Endodermal cell (in vitro differentiated cells): ENCODE measurements around the gene FAM53A.

DNA sequence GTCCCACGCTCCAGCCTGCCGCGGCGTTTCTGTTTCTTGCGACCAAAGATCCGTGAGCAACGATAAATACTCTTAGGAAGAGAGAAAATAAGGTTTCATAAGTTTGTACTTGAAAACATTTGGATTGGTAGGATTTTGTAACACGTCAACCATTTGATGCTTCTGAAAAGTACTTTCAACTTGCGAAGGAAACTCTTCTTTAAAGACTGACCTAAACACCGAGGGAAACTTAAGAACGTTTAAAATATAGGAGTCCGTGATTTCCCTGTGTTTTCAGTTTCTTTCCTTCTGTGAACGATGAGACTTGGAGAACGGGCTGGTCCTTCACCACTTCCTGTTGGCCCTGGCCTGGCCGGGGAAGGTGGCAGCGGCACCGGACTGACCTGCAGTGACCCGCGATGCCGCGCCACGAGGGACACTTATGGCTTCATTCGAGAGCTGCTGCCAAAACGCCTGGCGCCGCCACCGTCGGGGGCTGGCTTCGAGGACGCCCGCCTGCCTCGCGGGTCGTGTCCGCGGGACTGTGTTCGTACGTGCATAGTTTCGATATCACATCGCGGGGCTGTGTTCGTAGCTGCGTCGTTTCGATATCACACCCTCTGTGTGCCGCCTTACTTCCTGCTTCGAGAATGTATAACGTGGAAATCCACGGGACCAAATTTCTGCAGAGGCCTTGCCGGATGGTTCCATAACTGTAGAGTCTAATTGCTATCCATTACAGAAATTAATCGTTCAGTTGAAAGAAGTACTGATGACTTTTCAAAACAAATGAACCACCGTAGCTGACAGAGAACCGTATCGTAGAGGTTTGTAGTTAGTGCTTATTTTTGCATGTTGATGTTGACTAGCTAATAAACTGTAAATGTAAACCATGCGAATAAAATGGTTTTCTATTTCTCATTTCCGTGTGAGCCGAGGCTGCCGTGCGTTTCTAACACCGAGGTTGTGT, 7.5 kb upstream of the UVSSA start:
- PRO-cap: no peak

- PRO-cap: no peak
Measured at GRCh38 chr4:1519784-1520149, 113.5 kb upstream of the NKX1-1 start.

DNA sequence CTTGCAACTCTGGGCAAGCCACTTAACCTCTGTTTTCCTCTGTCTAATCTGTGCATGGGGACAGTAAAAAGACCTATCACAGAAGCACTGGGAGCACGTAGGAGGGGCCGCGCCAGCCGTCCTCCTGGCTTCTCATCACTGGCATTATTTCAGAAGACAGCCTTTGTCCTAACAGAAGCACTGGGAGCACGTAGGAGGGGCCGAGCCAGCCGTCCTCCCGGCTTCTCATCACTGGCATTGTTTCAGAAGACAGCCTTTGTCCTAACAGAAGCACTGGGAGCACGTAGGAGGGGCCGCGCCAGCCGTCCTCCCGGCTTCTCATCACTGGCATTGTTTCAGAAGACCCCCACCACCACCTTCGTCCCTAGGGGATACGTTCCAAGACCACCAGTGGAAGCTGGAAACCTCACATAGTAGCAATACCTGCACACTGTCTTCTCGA, 118.0 kb upstream of the NKX1-1 start:
- PRO-cap: no peak

- PRO-cap: no peak
Measured at GRCh38 chr4:1623550-1623991, 60.5 kb downstream of the FAM53A start.

GRCh38 chr4:1683819-1684857, at the start of gene FAM53A:
Gene FAM53A, minus strand, starts transcription at chr4:1684313.
- PRO-cap: bidirectional peak, plus-strand start at chr4:1684571, minus-strand start at chr4:1684251

DNA sequence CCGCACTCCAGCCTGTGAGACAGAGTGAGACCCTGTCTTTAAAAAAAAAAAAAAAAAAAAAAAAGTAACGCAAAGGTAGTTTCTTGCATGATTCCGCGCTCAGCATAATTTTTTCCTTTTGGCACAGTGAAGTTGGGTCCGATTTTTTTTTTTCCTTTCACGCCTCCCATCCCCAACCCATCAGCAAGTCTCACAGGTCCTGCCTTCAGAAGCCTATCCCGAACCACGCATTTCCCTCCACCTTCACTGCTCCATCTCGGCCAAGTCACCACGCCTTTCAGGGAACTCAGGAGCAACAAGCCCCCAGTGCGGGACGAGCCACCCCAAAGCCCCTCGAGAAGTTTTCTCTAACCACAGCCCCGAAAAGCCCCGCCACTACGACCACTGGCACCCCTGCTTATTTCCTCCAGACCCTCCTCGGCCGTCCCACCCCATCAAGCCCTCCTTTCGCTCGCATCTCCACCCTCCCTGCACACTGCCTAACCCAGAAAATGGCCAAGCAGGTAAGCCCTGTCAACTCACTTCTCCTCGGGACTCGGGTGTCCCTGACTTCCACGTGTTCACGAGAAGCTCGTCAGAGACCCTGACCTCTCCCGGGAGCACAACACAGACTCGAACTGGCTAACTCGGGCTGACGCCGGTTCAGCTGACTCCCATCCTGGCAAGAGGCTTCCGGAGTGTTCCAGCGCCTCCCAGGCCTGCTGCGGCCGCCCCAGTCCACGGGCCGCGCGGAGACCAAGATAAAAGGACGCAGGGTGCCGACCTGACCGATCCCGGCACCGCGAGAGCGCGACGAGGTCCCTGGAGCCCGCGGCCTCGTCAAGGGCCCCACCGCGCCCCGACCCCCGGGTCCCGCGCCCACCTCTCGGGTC, 871 bp downstream of the SLBP start:
- PRO-cap: no peak

DNA sequence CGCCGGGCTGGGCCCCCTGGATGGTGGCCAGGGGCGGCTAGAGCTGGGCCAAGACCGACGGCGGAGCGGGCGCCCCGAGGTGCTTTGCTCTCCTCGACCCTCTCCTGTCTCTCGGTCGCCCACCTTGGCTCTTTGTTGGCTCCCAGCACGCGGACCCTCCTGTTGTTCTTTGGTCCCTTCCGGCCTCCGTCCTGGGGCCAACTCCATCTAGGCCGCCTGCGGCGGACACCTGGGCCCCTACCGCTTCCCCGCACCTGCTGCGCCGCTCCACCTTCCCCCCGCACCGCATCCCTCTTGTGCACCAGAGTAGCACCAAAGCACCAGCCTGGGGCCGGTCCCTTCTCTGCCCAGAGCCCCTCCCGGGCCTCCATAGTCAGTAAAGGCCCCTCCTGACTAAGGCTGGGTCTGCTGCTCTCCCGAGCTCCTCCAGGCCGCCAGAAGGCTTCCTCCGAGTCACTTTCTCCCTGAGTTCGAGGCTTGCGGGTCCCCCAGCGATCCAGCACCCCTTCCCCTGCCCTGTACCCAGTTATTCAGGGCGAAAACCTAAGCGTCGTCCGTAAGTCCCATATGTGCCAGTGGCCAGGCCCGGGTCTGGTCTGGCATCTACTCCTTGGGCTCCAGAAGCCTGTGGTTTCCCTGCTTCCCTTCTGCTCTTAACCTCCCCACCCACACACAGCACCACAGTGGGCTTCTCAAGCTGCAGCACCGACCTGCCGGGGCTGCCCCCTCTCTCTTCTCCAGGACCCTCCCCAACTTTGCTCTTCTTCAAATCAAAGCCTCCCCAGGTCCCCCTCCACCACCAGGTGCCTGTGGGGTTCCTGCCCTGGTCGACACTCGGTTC, 737 bp downstream of the TACC3 start:
- PRO-cap: unidirectional peak, minus-strand start at position 137 of the sequence

DNA sequence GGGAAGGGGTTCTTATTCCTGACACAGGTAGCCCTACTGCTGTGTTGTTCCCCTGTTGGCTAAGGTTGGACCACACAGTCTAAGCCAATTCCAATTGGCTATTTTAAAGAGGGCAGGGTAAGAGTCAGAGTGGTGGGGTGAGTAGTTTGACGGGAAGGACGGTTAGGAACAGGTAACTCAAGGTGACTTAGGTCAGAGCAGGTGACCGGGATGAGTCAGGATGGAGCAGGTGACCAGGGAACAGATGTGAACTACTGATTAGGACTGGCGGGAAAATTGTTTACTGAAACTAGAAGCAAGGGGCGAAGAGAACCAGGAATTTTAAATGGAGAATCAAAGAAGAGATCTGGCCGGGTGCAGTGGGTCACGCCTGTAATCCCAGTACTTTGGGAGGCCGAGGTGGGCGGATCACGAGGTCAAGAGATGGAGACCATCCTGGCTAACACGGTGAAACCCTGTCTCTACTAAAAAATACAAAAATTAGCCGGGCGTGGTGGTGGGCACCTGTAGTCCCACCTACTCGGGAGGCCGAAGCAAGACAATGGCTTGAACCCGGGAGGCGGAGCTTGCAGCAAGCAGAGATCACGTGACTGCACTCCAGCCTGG, 17.5 kb downstream of the TACC3 start:
- PRO-cap: unidirectional peak, plus-strand start at position 135 of the sequence

- PRO-cap: no peak
Measured at GRCh38 chr4:1864202-1864849, 6.9 kb upstream of the NSD2 start.

DNA sequence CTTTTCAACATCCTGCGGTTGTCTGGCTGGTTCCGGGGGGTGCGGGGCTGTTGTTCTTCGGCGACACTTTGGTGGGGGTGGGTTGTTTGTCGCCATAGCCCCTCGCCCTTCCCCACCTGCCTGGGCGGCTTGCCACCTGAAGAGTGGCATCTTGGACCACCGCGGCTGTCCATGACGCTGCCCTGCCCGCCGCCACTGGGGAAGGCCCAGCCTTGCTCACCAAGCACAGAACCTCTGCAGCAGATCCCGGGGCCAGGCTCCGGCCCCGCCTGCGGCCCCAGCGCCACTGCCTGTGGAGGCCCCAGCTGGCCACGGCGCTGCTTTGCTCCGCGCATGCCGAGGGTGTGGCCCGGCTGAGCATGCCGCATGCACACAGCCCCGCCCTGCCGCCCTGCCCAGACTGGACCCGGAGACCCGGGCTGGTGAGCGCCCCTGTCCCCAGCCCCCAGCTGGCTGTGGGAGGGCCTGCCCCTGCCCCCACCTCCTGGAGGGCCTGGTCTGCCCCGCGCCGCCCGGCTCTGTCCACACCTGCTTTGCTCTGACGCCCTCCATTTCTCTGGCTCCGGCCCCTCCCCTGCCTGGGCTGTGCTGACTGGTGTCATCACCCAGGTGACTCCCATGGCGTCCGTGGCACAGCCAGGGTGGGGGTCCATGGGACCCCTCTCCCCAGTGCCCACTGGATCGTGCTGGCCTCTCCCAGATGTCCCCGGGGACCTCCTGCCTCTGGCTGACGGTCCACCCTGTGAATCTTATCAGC, 5.3 kb downstream of the NAT8L start:
- PRO-cap: no peak

DNA sequence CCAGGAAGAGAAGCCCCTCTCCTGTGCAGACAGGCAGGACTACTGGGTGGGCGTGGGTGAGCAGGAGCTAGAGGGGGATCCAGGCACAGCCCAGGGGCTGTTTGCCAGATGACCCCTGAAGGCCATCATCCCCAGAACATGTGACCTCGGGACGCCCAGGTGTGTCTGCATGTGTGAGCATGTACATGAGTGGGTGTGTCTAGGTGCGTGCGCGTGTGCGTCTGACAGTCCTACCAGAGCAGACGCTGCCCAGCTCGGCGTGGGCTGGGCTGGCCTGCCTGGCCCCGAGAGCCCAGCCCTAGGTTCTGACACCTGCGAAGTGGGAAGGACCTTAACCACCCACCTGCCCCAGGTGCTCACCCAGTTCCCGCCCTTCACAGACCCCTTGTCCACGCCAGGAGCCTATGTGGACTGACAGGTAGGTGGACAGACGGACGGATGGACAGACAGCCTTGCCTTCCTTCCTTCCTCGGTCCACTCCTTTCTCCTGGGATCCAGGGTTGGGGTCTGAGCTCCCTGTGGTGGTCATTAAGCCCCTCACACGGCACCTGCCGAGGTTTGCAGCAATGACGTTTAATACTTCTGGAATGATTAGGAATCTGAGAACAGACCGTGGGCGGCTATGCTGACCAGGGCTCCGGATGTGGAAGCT, 7.9 kb upstream of the HAUS3 start:
- PRO-cap: no peak

DNA sequence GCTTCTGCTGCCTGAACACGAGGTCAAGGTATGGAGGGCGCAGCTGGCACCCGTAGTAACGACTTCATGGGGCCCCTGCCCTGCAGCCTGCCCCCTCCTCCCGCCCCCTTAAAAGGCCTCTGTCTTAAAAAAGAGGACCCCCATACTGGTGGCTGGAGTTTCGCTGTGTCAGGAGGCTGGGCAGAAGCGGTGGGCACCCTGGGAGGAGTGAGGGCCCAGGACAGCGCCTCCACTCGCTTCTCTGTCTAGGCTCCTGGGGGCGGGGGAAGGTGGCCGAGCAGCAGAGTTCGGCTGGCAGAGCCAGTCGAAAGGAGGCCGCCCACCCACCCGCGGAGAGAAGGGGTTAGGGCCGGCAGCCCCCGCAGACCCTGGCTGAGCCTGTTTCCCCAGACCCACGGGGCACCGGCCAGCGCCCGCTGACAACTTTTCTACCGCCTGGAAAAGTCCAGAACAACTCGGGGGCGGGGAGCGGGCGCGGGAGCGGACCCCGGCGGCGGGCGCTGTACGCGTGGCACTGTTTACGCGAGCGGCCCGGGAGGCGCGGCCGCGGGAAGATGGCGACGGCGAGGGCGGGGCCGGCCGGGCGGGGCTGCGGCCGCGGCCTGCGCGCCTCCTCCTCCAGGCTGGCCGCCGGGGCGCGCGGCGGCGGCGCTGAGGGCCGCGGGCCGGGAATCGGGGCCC, 795 bp downstream of the MXD4 start:
- PRO-cap: bidirectional peak, plus-strand start at position 280 of the sequence, minus-strand start at position 209 of the sequence; bidirectional peak, plus-strand start at position 621 of the sequence, minus-strand start at position 516 of the sequence

DNA sequence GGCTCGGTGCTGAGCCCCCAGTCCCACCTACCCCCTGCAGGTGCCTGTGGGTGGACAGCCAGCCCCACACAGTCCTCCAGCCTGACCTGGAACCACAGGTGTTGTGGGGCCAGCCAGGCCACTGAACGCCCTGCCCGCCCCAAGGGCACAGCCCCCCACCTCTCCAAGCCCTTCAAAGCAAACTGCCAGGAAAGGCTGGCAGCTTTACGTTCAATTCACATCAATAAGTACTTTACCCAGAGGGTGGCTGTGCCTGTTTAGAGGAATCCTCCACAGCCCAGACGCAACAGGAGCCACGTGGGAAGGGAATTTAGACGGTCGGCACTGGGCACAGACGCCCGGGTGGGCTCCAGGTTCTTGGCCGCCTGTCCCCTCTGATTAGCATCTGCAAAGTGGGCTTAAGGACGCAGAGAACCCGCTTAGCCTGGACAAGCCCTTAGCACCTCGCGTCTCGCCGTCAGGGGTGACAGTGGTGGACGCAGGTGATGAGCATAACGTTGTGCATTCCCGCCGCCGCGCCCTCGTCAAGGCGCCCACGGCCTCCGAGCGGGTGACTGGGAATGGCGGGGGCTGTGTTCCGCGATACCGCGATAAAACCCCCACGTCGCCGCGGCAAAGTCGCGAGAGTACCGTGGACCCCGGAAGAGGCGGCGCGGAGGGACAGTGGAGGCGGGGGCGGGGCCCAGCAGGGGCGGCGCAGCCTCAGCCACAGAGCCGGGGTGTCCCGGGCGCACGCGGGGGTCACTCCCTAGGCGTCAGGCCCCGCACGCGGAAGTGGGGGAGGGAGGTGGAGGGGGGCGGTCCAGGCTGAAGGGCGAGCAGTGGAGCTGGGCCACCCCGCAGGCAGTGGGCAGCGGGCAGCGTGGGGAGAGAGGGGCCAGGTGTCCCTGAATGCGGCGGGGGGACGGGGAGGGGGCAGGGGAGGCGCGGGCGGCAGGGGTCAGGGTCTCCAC, 53.9 kb downstream of the ZFYVE28 start:
- PRO-cap: no peak

DNA sequence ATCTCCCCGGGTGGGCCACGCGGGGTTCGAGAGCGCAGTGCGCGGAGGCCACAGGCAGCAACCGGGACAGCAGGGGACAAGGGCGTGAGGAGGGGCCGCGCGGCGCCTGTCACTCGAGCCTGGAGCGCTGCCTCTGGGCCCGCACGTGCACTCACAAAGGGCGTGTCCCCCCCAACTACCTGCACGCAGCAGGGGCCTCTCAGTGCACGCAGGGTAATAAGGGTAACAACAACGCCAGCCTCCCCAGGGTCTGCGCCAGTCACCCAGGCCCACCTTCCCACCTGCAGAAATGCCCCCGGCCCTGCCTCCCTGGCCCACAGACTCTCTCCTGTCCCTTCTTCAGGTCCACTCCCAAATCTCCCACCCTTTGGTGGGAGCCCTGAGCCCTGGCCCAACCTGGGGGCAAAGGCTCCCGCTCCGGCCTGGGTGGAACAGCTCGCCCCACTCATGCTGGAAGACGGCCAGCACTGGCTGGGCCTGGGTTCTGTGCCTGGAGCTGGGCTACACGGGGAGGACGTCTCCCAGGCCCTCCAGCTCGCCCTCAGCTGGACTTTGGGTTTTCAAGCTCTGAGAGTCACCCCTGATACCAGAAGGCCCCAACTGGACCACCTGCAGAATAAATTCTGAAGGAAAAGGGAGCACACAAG, 53.1 kb downstream of the ZFYVE28 start:
- PRO-cap: no peak

DNA sequence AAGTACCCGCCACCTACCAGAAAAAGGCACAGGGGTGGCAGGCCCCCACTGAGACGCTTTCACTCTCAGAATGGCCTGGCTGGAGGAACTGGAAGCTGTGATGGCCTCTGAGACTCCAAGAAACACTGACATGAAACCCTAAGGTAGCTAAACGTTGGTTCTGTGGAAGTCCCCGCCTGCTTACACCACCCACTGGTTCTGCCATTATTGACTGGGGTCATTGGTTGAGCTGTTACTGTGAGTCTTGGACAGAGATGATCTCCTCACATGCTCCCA, 6.4 kb downstream of the ZFYVE28 start:
- PRO-cap: no peak

DNA sequence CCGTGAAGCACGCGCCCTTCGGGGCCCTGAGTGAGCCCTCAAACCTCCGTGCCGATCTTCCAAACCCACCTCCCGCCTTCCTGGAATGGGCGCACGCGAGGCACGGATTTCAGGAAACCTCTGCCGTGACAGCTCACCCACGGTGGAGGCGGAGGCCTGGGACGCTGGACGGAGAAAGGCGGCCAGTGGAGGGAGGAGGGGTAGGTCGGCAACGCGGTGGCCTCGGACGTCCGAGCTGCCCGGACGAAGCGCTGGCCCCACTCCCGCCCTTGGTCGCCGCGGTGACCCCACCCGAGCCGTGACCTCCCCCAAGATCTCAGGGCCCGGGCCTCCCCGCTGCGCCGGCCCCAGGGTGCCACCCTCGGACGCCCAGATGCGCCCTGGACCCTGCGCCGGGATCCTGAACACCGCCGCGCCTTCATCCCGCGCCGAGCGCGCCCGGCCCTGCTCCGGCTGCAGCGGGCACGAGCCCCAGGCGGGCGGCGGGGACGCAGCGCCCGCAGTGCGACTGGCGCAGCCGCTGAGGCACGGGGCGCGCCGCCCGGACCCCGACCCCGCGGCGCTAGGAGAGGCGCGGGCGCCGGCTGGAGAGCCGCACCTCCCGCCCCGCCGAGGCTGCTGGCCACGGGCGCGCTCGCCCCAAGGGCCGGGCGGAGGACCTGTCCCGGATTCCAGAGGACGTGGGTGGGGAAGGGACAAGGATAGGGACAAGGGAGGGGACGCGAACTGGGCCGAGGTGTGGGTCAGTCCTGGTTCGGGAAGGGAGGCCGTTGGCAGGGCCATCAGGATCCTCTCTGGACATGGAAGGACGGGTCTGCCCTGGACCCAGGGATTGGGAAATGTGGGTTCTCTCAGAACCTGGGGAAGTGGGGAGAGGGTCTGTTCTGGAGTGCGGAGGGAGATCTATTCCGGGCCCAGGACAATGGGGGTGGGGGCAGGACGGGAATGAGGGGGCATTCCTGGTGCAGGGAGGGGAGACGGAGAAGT, 1.2 kb downstream of the ZFYVE28 start:
- PRO-cap: no peak

- PRO-cap: no peak
Measured at GRCh38 chr4:2500231-2500634, 31.3 kb downstream of the RNF4 start.

DNA sequence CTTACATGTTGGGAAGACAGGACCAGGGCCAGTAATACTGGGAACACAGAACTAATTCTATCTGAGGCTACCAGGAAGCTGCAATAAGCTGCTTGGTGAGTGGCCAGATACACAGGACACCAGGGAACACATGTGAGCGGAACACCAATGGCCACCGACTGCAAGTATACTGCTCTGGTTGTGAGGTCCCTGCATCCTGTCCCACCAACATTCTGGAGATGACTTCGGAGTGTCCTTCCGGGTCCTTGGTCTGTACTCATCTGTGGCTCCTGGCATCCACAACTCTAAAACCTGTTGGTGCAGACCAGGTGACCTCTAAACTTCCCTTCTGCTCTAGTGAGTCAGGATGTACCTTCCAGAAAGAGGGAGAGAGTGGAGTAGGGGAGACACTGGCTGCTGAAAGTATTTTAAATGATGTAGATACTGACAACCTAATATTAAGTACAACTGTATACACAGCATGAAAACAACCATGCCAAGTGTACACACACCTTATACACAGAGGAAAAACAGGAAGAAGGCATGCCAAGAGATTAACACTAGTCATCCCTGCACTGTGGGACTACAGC, 2.6 kb downstream of the TNIP2 start:
- PRO-cap: no peak

GRCh38 chr4:2778529-2779036, 14.3 kb upstream of the SH3BP2 start:
- PRO-cap: bidirectional peak, plus-strand start at chr4:2778802, minus-strand start at chr4:2778607

- PRO-cap: no peak
Measured at GRCh38 chr4:2798338-2799237, 5.7 kb downstream of the SH3BP2 start.